Breast (tissue), 4 donors: ENCODE measurements around the gene PNPO.

DNA sequence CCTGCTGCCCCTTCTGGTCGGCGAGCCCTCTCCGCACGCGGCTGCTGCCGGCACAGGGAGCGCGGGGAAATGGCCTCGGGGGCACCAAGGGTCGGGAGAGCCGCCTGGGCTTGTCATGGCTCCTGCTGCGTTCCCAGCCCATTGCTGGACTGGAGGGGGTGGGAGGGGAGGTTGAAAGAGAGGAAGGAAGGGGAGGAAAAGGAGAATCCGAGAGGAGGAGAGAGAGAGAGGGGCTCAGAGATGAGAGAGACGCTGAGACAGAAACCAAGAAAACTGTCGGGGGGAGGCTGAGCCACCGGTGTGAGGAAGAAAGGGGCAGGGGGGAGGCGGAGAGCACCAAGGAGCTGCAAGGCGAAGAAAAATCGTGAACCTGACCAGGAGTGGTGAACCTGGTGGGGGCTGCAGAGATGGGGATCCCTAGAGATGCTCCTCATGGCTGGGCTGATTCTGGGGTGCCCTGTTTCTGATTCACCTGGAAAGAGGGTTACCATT, 1.7 kb upstream of the WNT3 start:
- PRO-cap, 3 experiments: no peak in any of the 3 experiments
- RRBS: no CpG with 5 or more reads among the region's 19 CpGs

DNA sequence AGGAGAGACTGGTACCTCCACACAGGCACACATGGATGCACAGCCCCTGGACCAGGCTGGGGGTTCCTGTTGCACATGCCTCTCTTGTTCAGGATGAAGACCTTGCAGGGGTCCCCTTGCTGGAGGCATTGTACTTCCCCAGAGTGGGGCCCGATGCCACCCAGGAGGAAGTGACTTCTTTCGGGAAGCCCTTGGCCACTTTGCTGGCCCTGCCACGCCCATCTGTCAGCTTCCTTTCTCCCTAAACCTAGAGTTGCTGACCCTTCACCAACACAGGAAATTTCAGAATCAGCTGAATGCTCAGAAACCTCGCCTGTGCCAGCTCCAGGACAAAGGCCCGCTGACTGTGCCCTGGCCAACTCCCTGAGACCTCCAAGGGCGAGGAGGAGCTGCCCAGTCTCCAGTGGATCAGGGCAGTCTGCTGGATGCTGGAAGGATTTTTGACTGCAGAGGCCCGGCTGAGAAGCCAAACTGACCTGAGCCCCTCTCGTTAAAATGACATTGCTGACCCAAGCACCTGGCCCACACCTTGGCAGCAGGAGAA, 26.7 kb downstream of the WNT9B start:
- PRO-cap, 3 experiments: no peak in any of the 3 experiments
- RRBS: no CpG with 5 or more reads among the region's 8 CpGs

DNA sequence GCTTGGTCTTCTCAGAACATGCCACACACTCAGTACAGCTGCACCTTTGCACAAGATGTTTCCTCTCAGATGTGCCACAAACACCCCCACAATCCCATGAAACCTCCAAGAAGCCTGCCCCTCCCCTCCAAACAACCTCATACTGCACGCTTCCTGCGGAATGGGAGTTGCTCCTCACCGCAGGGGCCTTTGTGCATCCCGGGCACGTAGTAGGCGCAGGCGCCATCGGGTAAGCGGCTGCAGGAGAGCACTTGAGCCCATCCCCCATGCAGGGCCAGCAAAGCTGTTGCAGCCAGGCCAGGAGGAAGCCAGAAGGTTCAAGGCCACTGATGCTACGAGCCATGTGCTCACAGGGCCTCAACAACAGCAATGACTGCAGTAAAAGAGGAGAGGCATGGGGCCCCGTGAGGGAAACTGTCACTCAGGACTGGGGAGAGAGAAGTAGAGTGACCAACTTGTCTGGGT, 20.5 kb downstream of the GOSR2 start:
- PRO-cap, 3 experiments: no peak in any of the 3 experiments
- RRBS: no CpG with 5 or more reads among the region's 11 CpGs

GRCh38 chr17:46943904-46944687, 21.1 kb downstream of the GOSR2 start:
- PRO-cap, 3 experiments: no peak in any of the 3 experiments
- RRBS: no CpG with 5 or more reads among the region's 16 CpGs

DNA sequence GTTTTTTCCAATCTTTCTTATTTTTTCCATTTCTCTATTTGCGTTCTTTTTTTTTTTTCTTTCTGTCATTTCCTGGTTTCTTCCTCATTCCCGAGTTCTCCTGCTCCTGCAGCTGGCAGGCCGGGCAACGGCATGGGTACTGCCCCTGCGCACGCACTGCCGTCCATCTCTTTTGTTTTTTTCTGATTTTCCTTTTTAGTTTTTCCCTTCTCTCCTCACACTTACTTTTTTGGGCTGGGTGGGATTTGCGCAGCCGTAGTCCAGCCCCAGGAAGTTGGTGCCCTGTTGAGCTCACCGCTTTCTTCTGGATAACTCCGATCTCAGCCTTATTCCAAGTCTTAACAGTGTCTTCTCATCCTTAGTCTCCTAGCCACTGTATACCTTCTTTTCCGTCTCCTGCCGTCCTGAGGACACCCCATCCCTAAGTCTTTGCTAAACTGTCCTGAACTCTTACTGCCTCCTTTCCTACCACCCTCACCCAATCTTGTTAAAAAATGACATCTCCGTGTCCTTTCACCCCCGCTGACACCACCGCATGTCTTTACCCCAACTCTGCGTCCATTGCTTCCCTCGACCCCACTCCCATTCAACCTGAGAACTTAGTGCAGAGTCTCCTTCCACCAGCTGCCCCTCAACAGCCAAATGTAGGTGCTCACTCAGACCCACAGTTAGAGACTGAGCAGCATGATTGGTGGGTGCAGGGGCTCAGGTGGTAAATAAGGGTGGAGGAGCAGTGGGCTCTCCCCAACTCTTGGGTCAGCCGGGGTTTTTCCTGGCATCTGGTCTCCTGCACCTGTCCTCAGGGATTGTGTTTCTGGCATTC, 89.6 kb upstream of the RPRML start:
- PRO-cap, 3 experiments: no peak in any of the 3 experiments
- RRBS: no CpG with 5 or more reads among the region's 19 CpGs

- PRO-cap, 3 experiments: no peak in any of the 3 experiments
- RRBS: no CpG with 5 or more reads among the region's 5 CpGs
These were observed 5.1 kb upstream of the MYL4 start for GRCh38 chr17:47204002-47204546.

DNA sequence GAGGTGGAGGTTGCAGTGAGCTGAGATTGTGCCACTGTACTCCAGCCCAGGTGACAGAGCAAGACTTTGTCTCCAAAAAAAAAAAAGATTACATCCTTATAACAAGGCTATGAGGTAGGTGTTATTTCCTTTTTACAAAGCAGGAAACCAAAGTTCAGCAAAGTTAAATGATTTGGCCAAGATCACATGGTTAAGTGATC, 8.1 kb downstream of the MYL4 start:
- PRO-cap, 3 experiments: no peak in any of the 3 experiments

- PRO-cap, 3 experiments: peak in 1 of 3 experiments; most common plus-strand start chr17:47277028 (in 1); most common minus-strand start chr17:47277054 (in 1)
- RRBS: no CpG with 5 or more reads among the region's 11 CpGs
These were observed 23.3 kb downstream of the ITGB3 start for GRCh38 chr17:47276855-47277423.

- PRO-cap, 3 experiments: no peak in any of the 3 experiments
- RRBS: no CpG with 5 or more reads among the region's 2 CpGs
These were observed 18.1 kb upstream of the EFCAB13 start for GRCh38 chr17:47305682-47305955.

DNA sequence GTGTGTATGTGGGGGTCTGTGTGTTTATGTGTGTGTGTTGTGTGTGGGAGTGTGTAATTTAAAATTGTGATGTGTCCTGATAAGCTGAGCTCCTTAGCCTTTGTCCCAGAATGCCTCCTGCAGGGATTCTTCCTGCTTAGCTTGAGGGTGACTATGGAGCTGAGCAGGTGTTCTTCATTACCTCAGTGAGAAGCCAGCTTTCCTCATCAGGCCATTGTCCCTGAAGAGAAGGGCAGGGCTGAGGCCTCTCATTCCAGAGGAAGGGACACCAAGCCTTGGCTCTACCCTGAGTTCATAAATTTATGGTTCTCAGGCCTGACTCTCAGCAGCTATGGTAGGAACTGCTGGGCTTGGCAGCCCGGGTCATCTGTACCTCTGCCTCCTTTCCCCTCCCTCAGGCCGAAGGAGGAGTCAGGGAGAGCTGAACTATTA, 13.4 kb upstream of the EFCAB13 start:
- PRO-cap, 3 experiments: no peak in any of the 3 experiments
- RRBS: no CpG with 5 or more reads among the region's 2 CpGs

DNA sequence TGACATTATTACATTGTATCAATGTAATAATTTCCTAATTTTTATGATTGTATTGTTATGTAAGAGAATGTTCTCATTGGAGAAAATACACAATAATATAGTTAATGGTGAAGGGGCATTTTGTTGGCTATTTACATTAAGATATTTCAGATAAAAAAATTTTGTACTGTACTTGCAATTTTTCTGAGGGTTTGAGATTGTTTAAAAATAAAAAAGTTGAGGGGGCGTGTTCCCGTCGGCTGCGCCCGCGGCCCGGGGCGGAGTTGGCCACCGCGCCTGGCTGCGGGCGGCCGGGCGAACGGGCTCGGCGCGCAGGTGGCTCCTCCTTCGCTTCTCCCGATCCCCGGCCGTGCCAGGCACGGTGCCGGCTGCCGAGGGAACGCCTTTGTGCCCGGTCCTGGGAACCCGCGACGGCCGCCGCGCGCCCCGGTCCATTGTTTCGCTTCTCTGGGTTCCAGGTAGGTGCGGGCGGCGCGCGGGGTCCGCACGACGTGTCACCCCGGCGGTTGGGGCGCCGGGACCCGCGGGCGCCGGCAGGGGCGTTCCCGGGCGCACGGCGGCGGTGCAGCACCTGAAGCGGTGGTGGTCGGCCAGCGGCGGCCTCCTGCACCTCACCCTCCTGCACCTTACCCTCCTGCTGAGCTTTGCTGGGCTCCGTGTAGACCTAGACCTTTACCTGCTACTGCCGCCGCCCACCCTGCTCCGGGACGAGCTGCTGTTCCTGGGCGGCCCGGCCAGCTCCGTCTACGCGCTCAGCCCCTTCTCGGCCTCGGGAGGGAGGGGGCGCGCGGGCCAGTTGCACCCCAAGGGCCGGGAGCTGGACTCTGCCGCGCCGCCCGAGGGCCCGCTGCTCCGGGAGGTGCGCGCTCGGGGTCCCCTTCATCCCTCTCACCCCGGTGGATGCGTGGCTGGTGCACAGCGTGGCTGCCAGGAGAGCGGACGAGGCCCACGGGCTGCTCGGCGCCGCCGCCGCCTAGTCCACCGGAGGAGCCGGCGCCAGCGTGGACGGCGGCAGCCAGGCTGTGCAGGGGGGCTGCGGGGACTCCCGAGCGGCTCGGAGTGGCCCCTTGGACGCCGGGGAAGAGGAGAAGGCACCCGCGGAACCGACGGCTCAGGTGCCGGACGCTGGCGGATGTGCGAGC, 99.8 kb downstream of the EFCAB13 start:
- PRO-cap, 3 experiments: no peak in any of the 3 experiments
- RRBS: 3% methylated on average over 26 of the region's 118 CpGs

DNA sequence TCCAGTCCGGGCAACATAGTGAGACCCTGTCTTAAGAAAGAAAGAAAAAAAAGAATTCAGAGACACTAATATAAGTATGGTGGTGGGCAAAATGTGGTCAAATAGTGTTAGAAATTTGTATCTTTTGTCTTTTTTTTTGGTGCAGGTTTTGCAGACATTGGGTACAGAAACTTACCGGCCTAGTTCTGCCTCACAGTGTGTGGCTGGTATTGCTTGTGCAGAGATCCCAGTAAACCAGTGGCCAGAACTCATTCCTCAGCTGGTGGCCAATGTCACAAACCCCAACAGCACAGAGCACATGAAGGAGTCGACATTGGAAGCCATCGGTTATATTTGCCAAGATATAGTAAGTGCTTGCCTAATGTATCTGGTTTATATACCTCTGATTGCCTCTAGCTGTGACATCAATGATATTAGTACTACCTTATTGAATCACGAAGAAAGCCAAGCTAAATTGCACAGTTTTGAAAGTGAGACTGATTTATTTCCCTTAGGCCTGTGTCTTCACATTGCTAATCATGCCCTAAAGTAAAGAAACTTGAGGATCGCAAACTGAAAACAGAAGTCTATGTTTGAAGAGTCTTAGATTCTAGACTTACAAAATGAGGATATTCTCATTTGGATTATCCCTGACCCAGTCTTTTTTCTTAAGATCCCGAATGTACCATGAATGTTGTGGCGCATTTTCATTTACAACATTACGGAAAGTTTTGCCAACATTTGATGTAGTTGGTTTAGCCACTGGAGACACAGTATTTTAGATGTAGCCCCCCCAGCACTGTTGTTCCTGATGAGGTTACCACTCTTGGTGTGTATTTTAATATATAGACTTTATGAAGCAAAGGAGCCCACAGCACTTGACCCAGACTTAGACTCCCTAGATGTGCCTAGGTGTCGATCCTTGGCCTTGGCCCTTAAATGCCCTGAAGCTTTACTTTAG, 7.3 kb downstream of the KPNB1 start:
- PRO-cap, 3 experiments: no peak in any of the 3 experiments
- RRBS: no CpG with 5 or more reads among the region's 10 CpGs

GRCh38 chr17:47669118-47670002, 19.6 kb downstream of the KPNB1 start:
- PRO-cap, 3 experiments: no peak in any of the 3 experiments
- RRBS: no CpG with 5 or more reads among the region's 5 CpGs

- PRO-cap, 3 experiments: no peak in any of the 3 experiments
- RRBS: no CpG with 5 or more reads among the region's 9 CpGs
These were observed 20.3 kb upstream of the TBKBP1 start for GRCh38 chr17:47673275-47674383.

DNA sequence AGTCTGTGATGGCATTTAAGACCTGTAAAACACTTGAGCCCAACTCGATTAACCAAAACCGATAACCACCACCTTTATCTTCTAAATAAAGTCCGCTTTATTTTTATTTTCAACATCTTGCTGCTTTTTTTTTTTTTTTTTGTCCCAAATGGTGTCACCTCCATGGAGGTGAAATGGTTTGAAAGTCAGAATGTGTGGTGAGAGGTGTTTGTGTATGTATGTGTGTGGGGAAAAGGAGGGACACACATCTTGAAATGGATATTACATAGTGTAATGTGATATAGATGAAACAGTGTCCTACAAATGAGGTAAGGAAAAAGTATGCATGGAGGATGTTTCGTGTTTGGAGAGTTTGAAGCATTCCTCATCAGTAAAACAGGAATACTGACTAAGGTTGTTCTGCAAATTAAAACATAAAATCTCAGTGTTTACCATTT, 8.6 kb upstream of the TBKBP1 start:
- PRO-cap, 3 experiments: no peak in any of the 3 experiments
- RRBS: no CpG with 5 or more reads among the region's 4 CpGs

GRCh38 chr17:47844096-47844722, 3.1 kb upstream of the SCRN2 start:
- PRO-cap, 3 experiments: no peak in any of the 3 experiments
- RRBS: no CpG with 5 or more reads among the region's 7 CpGs

GRCh38 chr17:47850296-47850807, 611 bp downstream of the SP6 start:
- PRO-cap, 3 experiments: peak in 1 of 3 experiments; most common plus-strand start chr17:47850549 (in 1)
- RRBS: 53% methylated on average over 2 of the region's 15 CpGs

- PRO-cap, 3 experiments: peak in 3 of 3 experiments; most common plus-strand start chr17:47941676 (in 2); most common minus-strand start chr17:47941339 (in 1)
- RRBS: under 1% methylated on average over 4 of the region's 43 CpGs
These were observed at the start of gene PNPO for GRCh38 chr17:47941179-47941881. Gene PNPO (plus strand): TSS chr17:47941571.

DNA sequence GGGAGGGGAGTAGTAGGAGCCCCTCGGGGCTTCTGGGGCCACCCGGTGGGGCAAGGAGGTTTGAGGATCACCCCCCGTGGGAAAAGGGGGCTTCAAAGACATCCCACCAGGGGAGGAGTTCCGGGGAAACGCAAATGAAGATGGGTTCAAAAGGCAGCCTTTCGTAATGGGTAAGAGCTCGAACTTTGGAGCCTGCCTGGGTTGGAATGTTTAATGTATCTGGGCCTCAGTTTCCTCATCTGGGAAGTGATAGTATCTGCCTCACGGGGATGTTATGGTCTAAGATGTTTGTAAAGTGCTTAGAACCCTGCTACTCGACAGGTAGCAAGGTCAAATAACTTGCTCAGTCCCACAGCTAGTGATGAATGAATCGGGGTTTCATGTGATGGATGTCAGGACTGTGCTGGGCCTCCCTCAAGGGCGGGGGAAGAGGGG, 528 bp downstream of the PNPO start:
- PRO-cap, 3 experiments: no peak in any of the 3 experiments
- RRBS: 3% methylated on average over 4 of the region's 11 CpGs

DNA sequence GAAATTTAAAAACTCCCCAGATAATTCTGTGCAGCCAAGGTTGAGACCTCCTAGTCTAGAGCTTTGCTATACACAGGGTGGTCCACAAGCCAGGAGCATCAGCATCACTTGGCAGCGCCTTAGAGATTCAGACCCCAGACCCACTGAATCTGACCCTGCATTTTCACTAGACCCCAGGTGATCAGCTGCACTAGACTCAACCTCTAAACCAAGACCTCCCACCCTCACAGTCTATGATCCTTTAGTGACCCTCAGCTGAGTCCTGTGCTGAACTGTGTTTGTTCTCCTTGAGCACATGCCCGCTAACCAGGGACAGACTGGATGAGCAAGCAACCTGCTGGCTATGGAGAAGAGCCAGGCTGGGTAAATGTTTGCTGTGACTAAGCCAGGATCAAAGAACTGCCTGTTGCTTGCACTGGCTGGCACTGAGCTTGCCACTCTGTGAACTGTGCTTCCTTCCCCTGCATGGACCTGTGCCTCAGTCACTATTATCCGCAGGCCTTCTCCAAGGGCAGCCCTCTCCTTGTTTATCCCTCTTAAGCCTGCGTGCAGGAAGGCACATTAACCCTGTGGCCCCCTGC, 7.2 kb downstream of the PNPO start:
- PRO-cap, 3 experiments: no peak in any of the 3 experiments
- RRBS: no CpG with 5 or more reads among the region's 4 CpGs